Mesenchymal stem cell of adipose (primary cell): ENCODE measurements around a stretch of chr6.

DNA sequence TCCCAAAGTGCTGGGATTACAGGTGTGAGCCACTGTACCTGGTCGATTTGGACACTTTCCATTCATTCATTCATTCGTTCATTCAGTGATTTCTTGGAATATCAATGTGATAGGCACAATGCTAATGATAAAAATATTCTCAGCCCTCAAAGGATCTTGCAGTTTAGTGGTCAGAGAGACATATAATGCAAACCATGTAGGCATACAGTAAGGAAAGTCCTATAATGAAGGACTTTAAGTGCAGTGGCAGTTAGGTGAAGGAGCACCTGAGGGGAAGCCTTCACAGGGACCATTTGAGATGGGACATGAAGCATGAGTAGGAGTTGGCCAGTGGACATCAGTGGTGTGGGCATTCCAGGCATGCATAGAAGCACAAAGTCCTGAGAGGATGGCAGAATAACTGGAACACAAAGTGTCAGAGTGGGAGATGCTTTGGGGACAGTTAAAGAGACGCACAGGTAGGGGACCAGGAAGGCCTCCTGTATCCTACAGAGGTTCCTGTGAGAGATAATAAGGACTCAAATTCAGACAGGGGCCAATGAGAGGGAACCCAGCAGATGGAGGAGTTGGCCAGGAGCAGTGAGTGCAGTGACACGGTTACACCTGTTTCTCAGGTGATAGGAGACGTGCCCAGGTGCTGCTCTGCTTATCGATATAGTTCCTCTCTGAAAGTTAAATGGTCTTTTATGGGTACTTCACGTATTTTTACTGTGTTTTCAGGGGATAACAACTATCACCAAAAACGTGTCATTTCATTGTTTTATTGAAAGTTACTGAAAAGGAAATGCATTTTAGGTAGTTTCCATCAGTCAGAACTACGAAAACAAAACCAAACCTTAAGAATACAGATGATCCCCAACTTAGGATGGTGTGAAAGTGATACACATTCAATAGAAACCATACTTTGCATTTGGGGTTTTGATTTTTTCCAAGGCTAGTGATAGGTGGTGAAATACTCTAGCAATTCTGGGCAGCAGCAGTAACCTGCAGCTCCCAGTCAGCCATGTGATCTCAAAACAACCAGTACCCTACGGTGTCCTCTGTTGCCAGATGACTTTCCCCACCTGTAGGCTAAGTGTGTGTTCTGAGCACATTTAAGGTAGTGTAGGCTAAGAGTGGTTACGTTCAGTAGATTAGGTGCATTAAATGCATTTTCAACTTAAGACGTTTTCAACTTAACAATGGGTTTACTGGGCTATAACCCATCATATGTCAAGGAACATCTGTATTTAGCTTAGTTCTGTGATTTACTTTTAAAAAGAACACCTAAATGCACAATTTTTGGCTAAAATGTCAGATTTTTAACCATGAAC, 26.1 kb upstream of the EFHC1 start:
- CAGE, long polyA plus RNA, result no peak

GRCh38 chr6:52420695-52421499, 755 bp downstream of the EFHC1 start:
- CAGE, long polyA plus RNA, result no peak

DNA sequence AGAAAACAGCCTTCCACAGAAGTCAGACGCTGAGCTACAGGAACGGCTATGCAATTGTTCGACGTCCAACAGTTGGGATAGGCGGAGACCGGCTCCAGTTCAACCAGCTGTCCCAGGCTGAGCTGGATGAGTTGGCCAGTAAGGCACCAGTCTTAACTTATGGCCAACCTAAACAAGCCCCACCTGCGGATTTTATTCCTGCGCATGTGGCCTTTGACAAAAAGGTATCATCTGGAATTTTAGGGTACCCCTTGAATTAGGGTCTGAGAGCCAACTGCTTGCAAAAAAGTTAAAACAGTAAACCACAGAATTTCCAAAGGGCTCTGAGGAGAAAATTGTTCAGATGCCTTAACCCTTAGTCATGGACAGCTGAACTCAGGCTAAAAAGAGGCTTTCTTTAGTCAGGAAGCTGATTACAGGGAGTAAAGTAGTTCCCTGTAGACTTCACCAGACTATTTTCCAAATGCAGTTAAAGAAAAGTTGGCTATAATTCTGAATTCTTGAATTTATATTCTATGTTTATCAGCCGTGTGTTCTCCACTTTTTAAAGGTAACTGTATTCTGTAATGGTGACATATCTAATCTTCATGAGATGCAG, 3.9 kb downstream of the EFHC1 start:
- CAGE, long polyA plus RNA, result no peak

GRCh38 chr6:52517343-52518467, 59.2 kb downstream of the TRAM2 start:
- CAGE, long polyA plus RNA, result no peak

GRCh38 chr6:52575185-52575998, 1.5 kb downstream of the TRAM2 start:
- CAGE, long polyA plus RNA, result no peak

DNA sequence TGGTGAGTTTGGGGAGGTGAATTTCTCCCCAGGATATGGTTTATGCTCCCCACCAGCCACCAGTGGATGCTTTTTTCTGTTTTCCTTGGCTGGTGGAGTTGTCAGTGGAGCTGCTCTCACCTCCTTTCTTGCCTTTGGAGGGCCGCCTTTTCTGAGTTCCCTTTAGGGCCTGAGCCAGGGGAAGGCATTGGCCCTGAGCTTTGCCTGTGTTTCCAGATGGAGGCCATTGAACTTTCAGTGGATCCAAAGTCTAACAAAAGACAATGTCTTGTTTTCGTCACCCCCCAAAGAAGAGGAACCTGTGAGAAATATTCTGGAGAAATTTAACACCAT, 4.4 kb upstream of the TMEM14A start:
- CAGE, long polyA plus RNA, result no peak

GRCh38 chr6:52672426-52672734, 1.5 kb downstream of the TMEM14A start:
- CAGE, long polyA plus RNA, result no peak

DNA sequence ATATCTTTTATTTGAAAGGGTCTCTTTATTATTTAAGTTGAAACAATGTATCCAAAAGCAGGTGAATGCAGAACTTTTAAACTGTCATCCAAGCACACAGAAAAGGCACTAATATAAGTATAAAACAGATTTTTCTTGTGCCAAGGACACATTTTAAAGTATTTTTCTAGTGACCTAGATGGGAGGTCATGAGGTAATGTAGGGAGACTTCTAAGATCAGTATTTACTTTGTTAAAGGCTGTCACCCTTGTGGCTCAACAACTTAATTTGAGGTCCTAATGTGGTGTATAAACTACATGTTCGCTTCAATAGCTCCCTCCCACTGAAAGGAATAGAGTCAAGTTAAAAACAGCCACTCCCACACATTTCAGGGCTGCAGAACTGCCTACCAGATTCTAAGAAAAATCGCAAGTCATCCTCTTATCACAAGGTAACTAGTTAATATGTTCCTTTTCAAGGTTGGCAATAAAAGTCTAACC, 15.2 kb downstream of the GSTA1 start:
- CAGE, long polyA plus RNA, result no peak

DNA sequence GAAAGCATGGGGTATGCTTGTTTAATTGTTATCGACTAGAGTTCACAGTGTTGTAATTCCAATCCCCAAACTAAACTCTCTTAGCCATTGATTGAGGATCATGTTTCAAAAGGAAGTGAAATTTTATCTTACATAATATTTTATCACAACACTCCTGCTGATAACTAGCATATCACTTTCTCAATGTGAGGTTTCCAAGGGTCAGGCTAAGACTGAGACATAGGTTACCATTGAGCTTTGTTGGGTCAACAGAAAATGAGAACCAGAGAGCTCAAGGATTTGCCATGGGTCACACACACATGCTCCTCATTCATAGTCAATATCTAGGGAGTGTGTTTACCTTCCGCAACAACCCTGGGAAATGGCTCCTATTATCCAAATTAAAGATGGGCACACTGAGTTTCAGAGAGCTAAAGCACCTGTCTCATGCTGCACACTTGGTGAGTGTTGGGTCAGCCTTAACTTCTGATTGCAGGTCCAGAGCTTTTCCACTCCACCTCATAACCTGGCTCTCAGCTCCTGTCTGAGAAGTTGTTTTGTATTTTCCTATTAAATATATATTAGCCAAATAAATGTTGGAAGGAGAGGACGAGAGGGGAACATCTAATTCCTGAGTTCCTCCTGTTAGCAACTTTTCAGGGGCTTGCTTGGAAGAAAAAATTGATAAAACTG, 2.0 kb downstream of the GSTA1 start:
- CAGE, long polyA plus RNA, result no peak

- CAGE, long polyA plus RNA, result no peak
These were observed 277 bp upstream of the FBXO9 start for GRCh38 chr6:53065044-53065209.

GRCh38 chr6:53066206-53066737, 1.1 kb downstream of the FBXO9 start:
- CAGE, long polyA plus RNA, result no peak

DNA sequence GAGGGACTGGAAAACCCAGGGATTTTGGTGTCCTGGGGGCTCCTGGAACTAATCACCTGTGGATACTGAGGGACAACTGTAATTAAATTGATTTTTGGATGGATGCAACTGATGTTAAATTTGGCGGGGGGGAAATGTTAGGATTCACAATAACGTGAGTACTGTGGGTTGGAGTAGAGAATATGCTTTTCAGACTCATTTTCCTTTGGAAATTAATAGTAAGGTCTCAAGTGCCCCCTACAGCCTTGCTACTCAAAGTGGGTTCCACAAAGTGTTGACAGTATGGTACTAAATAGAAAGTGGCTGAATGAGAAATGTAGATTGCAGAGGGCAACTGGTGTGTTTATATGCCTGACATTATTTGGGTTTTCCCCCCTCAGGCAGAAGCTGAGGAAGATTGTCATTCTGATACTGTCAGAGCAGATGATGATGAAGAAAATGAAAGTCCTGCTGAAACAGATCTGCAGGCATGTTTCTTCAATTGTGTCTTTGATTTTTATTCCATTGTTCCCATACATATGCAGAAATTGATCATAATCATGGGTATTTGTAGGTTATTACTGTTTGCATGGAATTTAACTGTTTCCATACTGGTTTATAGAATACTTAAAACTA, 5.6 kb downstream of the FBXO9 start:
- CAGE, long polyA plus RNA, result no peak

DNA sequence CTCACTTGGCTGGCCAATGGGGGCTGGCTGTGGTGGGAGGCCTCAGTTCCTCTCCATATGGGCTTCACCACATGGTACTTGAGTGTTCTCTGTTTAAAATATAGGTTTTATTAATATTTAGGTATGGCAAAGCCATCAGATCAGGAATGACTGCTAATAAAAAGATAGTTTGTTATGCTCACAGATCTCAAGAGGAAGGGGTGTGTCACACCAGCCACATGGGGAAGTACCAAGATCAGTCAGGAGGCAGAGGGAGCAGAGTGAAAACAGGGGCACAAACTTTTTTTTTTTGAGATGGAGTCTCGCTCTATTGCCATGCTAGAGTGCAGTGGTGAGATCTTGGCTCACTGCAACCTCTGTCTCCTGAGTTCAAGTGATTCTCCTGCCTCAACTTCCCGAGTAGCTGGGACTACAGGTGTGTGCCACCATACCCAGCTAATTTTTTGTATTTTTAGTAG, 92.1 kb upstream of the GCM1 start:
- CAGE, long polyA plus RNA, result no peak

DNA sequence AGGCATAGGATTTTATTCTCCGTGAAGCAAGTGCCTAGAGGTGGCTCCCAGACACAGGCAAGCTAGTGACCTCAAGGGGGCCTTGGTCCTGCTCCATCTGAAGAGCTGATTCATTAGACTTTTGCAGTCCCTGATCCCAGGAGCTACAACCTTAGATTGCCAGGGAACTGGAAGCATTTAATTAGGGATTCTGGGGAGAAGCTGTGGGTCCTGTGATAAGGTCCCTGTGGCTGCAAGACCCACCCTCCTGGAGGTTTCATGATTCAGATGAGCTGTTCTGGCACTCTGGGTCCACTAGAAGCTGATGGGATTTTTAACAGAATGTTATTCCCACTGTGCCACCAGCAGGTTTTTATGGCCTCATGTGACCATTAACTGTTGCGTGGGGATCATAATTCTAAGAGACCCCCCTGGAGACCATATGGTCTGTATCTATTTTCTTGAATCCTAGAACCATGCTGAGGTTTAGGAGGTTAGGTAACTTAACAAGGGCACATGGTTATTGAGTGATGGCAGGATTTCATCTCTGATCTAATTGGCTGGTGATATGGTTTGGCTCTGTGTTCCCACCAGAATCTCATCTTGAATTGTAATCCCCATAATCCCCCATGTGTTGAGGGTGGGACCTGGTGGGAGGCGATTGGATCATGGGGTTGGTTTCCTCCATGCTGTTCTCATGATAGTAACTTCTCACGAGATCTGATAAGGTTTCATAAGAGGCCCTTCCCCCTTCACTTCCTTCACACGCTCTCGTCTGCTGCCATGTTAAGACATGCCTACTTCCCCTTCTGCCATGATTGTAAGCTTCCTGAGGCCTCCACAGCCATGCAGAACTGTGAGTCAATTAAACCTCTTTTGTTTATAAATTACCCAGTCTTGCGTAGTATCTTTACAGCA, 90.3 kb downstream of the ELOVL5 start:
- CAGE, long polyA plus RNA, result no peak

GRCh38 chr6:53301664-53302612, 46.8 kb downstream of the ELOVL5 start:
- CAGE, long polyA plus RNA, result no peak

GRCh38 chr6:53302629-53303268, 46.0 kb downstream of the ELOVL5 start:
- CAGE, long polyA plus RNA, result no peak

DNA sequence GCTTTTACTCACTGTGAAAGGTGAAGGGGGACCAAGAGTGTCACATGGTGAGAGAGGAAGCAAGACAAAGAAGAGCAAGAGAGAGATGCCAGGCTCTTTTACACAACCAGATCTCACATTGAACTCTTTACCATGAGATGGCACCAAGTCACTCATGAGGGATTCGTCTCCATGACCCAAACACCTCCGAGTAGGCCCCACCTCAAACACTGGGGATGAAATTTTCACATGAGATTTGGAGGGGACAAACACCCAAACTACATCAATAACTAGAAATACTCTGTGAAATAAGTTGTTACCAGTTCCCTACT, 16.9 kb downstream of the ELOVL5 start:
- CAGE, long polyA plus RNA, result no peak

GRCh38 chr6:53347737-53348664, 749 bp downstream of the ELOVL5 start:
- CAGE, long polyA plus RNA, result no peak

DNA sequence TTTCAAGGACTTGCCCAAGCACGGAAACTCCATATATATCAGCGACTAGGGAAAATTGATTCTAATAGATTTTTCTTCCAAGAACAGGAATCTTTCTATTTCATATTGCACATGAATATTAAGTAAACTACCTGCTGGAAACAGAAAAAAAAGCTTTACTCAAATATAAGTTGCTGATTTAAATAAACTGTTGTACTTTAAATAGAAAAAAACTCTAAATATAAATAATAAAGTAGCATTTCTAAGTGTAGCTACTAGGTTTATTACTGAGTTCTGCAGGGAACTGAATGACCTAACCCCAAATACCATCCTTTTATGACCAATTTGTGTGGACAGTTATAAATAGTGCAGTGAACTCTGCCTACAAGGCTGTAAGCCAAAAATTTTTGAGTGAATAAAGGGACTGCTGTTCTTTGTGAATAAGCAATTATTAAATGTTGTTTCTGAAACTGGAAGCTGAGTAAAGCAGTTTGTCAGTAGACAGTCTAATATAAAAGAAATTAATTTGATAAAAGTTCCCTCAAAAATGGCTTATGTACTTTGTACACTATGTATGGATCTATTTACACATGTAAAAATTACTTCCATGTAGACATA, 90.8 kb upstream of the ELOVL5 start:
- CAGE, long polyA plus RNA, result no peak

DNA sequence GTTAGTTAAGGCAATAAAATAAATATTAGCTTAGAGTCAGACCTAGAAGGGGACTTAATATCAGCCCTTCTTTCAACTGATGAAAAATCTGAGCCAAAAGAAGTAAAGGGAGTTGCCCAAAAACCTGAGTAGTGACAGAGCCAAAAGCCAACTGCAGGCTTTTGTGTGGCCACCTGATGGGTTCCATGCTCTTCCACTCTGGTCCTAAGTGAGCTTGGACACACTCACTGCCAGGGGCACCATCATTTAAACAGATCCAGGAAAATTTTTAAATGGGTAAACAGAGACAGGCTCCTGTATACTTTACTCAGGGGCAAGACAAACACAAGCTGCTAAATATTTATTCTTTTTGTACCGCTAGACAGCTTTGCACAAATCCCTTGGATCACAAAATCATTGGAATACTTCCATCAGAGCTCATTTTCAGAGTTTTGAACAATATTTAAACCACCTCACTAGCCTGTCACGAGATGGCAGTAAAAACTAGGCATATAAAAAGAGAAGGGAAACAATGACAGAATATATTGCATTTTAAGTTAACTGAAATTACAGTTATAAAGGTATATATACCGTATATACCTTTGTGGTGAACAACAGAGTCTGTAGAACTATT, 31.4 kb downstream of the GCLC start:
- CAGE, long polyA plus RNA, result no peak